ENCODE measurements around the gene UBE2K.

- PRO-cap, 7 experiments: no peak in any of the 7 experiments
Measured at GRCh38 chr4:39366888-39367071, 618 bp upstream of the RFC1 start.

GRCh38 chr4:39585902-39586793 lies 52.5 kb downstream of the SMIM14 start:
- PRO-cap, 7 experiments: no peak in any of the 7 experiments

DNA sequence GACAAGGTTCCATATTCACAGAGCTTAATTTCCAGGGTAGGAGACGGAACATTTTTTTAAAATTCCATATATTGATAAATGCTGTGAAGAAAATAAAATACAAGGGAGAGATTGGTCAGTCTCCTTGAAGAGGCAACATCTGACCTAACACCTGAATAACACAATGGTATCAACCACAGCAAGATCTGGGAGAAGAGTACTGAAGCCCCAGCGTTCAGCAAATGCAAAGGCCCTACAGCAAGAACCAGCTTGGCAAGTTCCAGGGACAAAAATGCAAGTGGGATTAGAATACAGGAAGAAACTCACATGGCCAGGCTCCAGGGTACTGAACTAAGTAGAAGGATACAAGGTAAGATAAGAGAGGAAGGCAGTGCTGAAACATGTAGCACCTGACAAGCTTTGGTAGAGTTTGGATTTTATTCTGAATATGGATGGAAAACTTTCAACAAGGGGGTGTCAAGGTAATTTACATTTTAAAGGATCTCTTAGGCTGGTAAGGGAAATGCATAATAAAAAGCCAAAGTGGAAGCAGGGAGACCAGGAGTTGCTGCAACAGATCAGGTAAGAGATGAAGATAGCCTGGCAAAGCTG lies 3.6 kb downstream of the SMIM14 start:
- PRO-cap, 7 experiments: no peak in any of the 7 experiments

GRCh38 chr4:39696883-39697400 lies 994 bp upstream of the UBE2K start:
- PRO-cap, 7 experiments: no peak in any of the 7 experiments

DNA sequence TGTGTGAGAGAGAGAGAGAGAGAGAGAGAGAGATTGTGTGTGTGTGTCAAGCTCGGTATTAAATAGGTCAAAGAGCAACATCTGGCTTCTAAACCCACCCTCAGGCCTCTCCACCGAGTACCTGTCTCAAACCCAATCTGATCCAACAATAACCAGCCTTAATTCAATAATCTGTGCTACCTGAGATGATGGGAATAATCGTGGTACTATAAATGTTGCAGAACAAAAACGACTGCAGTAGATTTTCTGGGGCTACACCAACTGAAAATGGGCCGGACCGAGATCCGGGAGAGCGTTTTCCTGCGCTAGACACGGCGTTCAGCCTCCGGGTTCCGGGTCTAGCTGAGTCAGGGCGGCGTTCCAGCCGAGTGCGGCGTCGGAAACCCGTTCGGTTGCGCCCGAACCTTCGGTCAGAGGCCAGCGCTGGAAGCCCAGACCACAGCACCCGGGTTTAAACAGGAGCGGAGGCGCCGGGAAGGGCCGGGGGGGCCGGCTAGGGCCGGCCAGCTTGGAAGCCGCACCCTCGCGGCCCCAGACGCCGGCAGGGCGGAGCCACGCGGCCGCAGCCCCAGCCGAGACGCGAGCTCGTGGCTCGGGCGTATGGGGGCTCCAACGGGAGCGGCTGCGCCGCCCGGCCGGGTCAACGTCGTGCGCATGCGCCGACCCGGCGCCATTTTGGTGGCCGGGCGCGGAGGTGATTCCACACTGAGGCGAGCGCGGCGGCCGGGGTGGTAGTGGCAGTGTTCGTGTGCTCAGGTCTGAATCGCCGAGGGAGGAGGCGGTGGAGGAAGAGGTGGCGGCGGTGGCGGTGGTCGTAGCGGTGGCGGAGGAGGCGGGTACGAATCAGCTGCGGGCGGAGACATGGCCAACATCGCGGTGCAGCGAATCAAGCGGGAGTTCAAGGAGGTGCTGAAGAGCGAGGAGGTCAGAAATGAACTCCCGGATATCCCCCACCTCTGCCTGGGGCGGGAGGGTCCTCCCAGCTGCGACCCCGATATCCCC lies at the start of gene UBE2K:
Gene UBE2K, plus strand, starts transcription at position 670 of the 1,002 bp plus-strand sequence.
- PRO-cap, 7 experiments: peak in 7 of 7 experiments; most common plus-strand start position 345 of the sequence (in 5); most common minus-strand start position 602 of the sequence (in 7)

DNA sequence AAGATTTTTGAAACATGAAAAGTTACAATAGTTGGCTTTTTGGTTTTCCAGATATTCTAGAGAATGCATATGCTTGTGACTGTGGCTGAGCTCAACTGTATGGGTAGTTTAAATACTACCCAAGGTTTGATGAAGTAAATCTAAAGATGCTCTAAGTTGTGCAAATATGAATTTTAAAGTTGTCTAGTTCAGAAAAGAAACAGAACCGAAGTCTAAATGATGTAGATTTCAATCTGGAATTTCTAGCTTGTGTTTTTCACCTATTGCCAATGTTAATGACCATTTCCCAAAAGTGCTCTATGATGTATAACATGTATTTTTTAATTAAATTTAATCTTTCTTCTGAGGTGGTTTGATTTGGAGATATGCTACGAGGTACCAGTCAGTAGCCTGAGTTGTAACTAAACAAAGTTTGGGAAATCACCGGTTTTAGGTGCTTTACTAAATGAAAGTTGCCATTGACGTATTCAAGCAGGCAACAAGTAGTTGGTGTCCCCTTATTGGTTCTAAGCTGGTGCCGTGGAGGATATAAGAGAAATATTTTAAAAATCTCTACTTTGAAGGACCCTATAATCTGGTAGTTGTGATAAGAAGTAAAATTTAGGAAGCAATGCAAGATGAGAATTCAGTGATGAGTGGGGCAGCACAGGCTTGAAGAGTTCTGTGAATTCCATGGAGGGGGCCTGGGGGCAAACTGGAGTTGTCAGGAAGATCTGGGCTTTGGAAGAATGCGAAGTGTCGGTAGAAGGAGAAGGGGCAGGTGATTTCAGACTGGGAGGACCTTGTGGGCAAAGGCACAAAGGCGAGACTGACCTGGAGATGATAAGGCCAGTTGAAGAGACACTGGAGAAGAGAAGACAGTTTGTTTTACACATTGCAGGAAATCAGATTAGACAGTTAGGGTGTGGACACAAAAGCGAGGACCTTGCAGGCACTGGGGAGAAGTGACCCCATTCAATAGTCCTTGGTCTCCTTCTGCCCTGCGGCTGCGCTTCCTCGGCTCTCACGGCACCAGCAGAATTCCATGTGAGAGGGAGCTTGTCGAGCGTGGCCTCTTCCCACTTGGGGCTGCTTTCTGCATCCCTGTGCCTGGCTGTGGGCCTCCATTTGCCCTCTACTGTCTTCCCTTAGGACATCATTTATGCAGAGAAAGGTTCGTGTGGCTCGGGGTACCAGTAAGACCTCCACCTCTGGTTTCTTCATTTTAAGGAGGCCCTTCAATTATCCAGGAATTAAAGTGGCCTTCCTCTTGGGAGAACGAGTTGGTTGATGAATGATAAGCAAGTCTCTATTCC lies 1.1 kb downstream of the RHOH start:
- PRO-cap, 7 experiments: peak in 7 of 7 experiments; most common plus-strand start position 555 of the sequence (in 5); most common minus-strand start position 403 of the sequence (in 7)

DNA sequence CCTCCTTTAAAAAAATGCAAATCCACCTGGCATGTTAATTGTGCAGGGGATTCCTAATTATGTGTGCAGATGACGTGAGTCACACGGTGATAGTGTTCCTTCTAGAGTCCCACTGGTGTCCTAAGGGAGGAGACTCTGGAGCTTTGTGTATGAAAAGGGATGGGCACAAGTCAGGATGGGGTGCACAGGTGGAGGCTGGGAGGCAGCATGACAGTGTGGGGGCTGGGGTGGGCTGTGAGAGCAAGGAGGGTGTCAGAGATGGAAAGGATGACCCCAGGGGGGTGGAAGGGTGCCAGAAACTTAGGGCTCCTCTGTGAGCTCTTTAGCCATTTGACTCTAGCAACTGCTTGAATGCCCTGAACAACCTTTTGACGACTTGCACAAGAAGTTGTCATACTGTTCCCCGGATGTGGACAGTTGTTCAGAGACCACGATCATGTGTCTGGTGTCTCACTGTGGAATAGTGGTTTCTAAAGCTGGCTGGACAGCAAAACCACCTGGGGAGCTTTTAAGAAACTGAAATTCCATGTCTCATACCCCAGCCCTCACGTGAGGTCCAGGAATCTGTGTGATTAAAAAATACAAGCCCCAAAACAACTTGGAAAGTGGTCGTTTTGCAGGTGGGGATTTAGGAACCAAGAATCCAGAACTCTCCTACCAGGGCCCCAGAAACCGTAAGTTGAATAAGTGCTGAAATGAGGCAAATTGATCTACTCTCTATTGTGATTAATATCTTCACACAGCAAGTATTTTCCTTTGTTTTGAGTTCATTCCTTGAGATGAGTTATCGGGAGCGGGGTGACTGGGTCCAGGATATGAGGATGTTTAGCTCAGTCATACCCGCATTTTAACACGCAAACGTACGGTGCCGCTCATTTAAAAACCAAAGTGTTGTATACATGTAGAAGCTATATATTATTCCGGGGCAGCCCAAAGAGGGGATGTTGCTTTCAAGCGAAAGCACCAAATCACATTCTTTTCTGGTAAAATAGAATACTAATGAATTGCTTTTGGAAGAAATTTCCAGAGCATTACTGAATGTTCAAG lies 3.4 kb downstream of the RHOH start:
- PRO-cap, 7 experiments: peak in 7 of 7 experiments; most common plus-strand start position 453 of the sequence (in 2); most common minus-strand start position 345 of the sequence (in 3)

DNA sequence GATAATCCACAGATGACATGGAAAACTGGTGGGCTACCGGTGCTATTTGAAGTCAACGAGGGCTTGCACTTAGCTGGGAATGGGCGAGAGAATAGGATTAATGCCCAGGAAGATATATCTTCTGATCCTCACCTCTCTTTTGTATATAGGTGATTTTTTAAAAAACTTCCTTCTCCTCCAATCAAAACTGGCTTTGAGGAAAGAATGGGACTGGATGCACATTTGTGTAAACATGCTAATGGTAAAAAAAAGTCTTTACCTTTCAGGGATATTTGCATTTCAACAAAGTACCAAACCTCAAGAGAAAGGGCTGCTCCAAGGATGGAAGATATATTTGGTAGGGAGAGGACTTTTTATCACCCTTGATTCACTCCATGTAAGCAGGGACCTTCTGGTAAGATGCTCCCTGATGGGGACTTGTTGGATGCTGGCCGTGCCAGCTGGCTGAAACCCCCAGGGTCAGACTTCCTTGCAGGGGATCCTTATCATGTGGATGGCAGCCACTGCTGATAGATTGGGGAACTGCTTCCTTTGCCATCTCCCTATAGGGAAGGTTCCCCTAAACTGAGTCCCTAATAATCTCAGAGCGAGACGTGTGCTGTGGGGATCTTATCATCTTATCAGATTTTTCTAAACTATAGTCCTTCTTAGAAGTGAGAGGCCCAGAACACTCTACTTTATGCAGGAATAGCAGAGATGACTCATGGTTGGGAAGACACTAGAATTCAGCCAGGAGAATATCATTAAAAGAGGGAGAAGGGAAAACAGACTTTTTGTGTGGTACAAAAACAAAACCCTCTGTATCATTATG lies 15.8 kb downstream of the RHOH start:
- PRO-cap, 7 experiments: no peak in any of the 7 experiments

- PRO-cap, 7 experiments: peak in 1 of 7 experiments; most common plus-strand start chr4:40223202 (in 1)
Measured at GRCh38 chr4:40222608-40223533, 26.0 kb downstream of the RHOH start.

- PRO-cap, 7 experiments: peak in 2 of 7 experiments; most common plus-strand start chr4:40238329 (in 1)
Measured at GRCh38 chr4:40238006-40238631, 41.3 kb downstream of the RHOH start.

GRCh38 chr4:40322601-40323213 lies 12.4 kb upstream of the CHRNA9 start:
- PRO-cap, 7 experiments: no peak in any of the 7 experiments

- PRO-cap, 7 experiments: no peak in any of the 7 experiments
Measured at GRCh38 chr4:40334548-40335073, 522 bp upstream of the CHRNA9 start.

DNA sequence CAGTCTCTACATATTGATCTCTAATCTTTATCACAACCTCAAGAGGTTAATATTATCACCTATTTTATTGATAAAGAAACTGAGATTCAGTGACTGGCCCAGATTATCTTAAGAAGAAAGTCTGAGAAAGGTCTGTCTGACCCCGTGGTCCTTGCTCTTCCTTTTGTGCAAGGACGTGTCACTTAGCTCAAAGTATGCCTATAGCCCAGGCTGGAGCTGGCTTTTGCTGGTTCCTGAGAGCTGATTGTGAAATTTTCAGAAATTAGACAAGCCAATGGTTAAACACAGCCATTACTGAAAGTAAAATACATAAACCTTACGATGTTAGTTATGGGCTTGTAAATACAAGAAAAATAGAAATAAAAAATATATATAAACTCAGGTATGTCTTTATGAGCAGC lies 70.0 kb downstream of the CHRNA9 start:
- PRO-cap, 7 experiments: no peak in any of the 7 experiments

- PRO-cap, 7 experiments: no peak in any of the 7 experiments
Measured at GRCh38 chr4:40414701-40415214, 79.6 kb downstream of the CHRNA9 start.

DNA sequence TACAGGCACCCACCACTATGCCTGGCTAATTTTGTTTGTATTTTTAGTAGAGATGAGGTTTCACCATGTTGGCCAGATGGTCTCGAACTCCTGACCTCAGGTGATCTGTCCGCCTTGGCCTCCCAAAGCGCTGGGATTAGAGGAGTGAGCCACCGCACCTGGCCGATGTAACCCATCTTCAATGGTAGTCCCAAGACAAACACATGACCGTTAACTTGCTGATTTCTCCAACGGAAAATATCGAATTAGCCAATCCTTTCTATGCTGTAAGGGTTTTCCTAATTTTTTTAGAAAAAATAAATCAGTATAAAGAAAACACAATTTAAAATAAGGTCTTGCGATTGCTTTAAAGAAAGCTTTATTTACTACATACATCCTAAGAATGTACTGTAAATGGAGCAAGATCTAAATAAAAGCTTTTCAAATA lies 87.8 kb downstream of the CHRNA9 start:
- PRO-cap, 7 experiments: no peak in any of the 7 experiments

- PRO-cap, 7 experiments: no peak in any of the 7 experiments
Measured at GRCh38 chr4:40474593-40474843, 139.4 kb downstream of the CHRNA9 start.

GRCh38 chr4:40513903-40514410 lies 115.7 kb downstream of the RBM47 start:
- PRO-cap, 7 experiments: no peak in any of the 7 experiments

DNA sequence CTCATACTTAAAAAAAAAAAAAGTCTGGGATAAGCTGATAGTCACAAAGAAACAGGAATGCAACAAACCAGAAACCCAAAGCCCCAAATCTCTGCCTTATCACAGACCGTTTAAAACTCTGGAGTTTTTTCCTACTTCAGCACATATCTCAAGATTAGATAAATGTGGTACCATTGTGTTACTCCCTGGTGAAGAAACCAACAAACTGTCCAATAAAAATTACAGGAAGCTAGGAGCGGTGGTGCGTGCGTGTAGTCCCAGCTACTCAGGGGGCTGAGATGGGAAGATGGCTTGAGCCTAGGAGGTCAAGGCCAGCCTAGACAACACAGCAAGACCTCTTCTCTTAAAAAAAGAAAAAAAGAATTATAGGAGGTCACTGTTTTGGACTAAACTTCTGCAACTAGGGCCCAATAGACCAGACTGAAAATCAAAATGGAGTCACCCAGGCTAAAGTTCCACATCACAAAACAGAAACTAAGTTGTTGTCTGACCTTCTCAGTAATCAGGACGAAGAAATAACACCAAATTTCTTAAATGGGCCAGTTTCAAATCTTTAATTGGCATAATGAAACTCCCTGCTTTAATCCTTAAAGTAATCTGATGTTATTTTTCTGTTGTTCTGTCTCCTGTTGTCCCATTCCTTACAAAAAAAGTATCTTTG lies 51.9 kb downstream of the RBM47 start:
- PRO-cap, 7 experiments: no peak in any of the 7 experiments

DNA sequence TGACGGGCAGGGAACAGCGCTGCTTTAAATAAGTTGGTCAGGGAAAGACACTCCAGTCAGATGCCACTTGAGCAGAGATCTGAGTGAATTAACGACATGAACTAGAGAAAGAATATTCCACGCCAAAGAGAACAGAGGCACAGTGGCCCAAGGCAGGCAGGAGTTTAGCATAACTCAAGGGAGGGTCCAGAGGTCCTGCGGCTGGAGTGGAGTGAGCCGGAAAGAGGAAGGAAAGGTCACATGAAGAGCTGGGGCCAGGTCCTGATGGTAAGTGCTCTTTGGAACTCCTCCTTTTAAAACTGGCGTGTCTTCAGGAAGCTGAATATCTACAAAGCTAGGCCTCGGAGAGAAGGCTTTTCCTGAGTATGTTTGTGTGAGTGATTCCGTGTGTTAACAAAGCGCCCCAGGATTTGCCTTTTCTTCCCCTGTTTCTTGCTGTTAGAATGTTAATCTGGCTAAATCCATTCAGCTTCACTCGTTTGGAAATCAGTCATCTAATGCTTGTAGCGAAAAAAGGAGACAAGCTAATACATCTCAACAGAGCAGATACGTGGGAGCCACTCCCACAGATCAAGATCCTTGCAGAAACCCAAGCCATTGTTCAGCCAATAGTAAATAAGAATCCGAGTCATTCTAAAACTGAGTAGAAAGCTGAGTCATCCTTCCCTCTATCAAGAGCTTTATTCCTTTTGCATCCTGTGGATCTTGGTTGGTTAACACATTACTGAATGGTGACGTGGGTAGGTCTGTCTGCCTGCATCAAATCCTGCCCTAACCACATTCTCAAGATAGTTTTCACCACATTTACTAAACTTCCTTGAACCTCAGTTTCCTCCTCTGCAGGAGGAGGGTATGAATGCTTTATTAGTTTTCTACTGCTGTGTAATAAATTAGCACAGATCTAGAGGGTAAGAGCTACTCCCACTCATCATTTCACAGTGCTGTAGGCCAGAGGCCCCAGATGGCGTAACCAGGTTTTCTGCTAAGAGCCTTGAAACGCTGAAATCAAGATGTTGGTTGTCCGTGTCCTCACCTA lies 43.1 kb upstream of the RBM47 start:
- PRO-cap, 7 experiments: peak in 1 of 7 experiments; most common minus-strand start position 499 of the sequence (in 1)

DNA sequence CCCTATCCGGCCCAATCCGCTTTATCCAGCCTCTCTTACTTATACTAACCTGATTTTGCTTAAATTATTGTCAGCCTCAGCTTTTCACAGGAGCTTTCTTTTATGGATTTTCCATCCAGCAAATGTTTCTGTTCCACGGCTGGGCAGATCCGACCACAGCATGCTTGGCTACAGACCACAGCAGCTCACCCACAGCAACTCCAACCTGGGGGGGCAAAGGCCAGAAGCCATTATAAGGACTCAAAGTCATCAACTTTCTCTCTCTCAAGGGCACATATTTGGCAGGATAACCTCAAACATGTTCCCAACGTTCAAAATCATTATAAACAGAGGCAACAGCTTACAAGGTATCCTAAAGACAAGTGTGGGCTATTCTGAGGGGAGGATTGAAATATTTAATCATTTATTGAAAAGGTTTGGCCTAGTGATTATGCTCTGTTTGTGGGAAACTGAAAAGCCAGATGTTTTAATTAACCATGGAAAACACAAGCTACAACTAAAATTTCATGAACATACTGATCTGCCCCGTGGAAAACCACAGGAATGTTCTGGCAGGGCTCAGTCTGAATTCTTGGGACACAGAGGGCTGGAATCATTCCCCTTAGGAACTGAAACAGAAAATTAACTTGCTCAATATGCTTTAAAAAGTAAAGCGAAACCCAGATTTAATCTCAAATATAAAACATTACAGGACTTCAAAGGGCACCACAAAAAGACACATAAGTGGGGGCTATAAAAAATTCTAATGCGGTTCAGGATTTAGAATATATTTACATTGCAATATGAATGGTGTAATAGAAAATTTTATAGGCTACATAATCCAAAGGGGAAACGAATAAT lies 71.2 kb downstream of the APBB2 start:
- PRO-cap, 7 experiments: no peak in any of the 7 experiments